Astrocyte (in vitro differentiated cells and primary cell): ENCODE measurements around the gene CGN.

DNA sequence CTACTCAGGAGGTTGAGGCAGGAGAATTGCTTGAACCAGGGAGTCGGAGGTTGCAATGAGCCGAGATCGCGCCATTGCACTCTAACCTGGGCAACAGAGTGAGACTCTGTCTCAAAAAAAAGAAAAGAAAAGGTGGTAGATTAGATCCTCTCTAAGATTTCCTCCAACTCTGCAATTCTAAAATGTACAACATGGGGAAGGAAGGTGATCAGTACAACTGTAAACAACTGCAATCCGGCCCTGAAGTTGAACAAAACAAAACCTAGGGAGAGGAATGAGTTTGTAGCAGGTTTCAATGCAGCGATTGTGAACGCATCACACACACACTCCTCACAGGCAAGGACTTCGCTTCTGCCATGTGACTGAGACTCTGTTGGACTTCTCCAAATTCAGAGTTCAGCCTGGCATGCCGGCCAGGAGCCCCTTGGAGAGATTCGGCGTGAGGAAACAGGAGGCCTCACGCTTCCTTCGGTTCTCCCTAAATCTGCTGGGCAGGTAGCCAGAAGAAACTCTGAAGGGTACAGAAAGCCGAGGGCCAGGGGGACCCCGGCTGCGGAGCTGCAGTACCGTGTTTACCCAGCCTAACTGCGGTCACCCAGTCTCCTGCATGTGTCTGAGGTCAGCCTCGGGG, 3.1 kb upstream of the ANXA9 start:
- PRO-cap: no peak
- RRBS, 2 experiments: 42% methylated on average over 2 of the region's 19 CpGs; no CpG with 5 or more reads in 1 of the 2 experiments

DNA sequence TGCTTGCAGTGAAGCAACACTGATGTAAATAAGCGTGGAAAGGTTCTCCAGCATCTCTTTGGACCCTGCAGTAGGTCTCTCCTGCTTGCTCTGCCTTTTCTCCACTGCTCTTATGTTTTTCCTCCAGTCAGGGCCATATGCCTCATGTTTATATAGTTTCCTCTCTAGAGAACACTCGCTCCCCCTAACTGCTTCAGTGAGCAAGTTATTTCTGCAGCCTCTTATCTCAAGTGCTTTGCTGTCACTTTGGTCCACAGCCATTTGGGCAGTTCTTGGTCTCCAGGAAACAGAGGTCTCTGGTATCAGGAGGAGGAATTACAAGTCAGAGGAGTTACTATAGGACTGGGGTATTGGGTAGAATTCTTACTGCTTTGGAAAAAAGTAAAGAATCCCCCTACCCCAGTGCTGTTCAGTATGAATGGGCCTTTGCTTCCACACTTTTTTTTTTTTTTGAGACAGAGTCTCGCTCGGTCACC, 5.3 kb downstream of the PRUNE1 start:
- PRO-cap: no peak
- RRBS, 2 experiments: no CpG with 5 or more reads among the region's 4 CpGs

DNA sequence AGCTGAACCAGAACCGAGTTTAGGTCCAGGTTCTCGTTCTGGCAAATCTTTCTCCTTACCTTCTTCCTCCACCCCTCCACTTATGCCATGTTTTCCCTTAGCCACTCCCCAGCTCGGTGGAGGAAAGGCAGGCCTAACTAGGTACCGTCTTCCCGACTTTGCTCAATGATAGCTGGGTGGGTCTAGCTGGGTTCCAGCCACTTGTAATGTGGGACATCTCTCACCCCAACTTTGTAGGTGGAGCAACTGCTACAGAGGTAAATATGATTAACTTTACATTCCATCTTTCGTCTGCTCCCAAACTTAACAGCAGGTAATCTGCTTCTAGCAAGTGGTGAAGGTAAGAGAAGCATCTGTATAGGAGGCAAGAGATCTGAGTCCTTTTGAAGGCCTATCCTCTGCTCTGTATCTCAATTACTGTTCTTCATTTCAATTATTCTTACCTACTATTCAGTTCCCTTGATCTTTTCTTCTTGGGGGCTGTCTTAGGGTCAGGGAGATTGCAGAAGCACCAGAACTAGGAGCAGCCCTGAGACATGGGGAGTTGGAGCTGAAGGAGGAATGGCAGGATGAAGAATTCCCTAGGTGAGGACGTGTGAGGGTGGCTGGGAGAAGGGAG, 801 bp downstream of the BNIPL start:
- PRO-cap: no peak
- RRBS, 2 experiments: no CpG with 5 or more reads among the region's 7 CpGs

- PRO-cap: no peak
- RRBS, 2 experiments: 0% methylated on average over 2 of the region's 16 CpGs; no CpG with 5 or more reads in 1 of the 2 experiments
Measured at GRCh38 chr1:151048467-151048956, 961 bp downstream of the C1orf56 start.

DNA sequence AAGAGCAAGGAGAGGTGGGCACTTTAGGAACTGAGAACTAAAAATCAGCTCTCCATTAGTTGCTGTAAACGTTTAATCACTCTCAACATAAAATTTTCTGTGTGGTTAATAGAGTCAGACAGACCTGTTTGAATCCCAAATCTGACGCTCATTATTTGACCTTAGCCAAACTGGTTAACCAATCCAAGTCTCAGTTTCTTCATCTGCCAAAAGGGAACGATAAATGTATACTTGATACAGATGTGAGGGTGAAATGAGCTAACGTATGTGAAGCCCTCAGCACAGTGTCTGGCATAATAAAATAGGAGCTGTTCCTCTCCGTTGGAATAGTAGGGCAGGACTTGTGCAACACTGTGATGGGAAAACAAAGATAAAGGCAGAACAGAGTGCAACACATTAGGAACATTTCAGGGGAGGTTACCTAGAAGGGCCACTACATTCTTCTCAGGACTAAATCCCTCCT, 1.1 kb downstream of the LYSMD1 start:
- PRO-cap: no peak
- RRBS, 2 experiments: no CpG with 5 or more reads among the region's 5 CpGs

DNA sequence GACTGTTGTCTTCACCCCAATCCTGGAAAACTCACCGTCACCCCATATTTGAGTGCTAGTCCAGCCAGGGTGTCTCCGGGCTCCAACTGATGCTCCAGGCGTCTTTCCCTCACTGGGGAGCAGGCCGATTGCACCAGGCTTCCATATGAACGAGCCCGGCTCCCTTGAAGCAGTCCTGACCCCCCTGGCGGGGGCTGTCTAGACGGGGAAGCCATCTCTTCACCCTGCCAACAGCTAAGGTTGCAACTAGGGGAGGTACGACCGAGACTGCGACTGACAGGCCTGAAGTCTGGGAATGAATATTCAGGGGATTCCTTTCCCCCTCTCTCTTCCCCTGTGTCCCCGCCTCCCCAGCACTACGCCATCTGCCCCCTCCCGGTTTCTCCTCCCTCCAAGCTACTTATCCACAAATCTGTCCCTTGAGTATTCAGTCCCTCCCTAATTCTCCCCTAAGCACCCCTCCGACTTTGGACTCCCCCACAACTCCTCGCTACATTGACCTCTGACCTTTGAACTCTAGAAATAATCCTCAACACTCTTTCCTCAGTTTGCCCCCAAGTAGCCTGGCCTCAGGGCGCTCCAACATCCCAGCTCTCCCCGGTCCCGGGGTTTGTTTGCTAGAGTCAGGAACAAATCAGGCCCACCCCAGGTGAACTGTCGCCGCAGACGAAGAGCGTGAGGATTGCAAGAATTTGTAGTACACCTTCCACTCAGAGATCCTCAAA, 496 bp downstream of the LYSMD1 start:
- PRO-cap: bidirectional peak, plus-strand start at position 430 of the sequence, minus-strand start at position 301 of the sequence
- RRBS, 2 experiments: 3 to 5% methylated on average over 5 of the region's 23 CpGs

DNA sequence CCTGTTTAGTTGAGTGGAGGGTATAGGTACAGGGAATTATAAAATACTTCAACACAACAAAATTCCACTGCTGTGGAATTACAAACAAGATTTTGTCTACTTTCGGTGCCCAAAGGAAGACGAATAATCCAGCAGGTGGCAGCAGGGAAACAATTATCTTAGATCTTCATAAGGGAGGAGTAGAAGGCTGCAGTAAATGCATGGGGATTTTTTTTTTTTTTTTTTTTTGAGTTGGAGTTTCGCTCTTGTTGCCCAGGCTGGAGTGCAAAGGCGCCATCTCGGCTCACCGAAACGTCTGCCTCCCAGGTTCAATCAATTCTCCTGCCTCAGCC, 2.0 kb upstream of the PIP5K1A start:
- PRO-cap: no peak
- RRBS, 2 experiments: no CpG with 5 or more reads among the region's 7 CpGs

DNA sequence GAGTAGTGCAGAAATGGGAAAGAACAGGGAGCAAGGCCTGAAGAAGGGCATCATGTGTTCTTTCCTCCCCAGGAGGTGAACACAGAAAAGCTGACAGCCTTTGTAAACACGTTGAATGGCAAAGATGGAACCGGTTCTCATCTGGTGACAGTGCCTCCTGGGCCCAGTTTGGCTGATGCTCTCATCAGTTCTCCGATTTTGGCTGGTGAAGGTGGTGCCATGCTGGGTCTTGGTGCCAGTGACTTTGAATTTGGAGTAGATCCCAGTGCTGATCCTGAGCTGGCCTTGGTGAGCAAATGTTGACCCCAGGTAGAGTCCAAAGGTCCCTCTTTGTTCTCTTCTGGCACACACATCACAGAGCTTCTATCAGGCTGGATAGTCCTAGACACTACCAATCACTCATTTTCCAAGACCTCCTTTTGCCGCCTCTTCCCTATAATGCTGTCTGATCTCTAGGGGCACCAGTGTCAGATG, 10.8 kb downstream of the PSMD4 start:
- PRO-cap: no peak
- RRBS, 2 experiments: no CpG with 5 or more reads among the region's 4 CpGs

- PRO-cap: no peak
Measured at GRCh38 chr1:151283704-151283935, 1.5 kb downstream of the ZNF687 start.

- PRO-cap: no peak
- RRBS, 2 experiments: 85 to 100% methylated on average over 1 of the region's 15 CpGs
Measured at GRCh38 chr1:151290575-151291109, 8.5 kb downstream of the ZNF687 start.

DNA sequence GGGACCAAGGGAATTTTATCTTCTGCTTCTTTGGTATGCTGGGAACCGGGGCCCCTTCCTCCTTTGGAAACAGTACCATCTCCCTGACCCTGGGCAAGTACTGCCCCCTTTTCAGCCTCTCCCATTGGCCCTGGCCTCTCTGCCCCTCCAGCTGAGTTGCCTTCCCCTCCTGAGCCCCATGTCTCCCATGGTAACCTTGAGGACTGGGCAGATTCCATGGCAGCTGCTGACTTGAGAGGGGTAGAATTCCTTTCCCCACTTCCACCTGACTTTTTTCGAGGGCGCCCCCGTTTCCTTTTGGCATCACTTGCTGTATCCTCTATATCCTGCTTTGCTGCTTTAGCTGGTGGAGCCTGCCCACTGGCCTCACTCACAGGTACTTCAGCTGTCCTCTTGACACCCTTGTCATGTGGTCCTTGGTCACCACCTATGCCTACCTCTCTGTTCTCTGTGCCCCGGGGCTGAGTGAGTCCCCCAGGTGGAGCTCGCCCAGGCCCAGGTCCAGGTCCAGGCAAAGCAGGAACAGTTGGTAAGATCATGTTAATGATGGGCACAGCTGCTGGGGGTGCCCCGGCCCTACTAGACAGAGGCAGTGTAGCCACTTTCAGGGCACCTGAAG, 4.6 kb downstream of the RFX5 start:
- PRO-cap: no peak
- RRBS, 2 experiments: 100% methylated on average over 3 of the region's 7 CpGs; no CpG with 5 or more reads in 1 of the 2 experiments

DNA sequence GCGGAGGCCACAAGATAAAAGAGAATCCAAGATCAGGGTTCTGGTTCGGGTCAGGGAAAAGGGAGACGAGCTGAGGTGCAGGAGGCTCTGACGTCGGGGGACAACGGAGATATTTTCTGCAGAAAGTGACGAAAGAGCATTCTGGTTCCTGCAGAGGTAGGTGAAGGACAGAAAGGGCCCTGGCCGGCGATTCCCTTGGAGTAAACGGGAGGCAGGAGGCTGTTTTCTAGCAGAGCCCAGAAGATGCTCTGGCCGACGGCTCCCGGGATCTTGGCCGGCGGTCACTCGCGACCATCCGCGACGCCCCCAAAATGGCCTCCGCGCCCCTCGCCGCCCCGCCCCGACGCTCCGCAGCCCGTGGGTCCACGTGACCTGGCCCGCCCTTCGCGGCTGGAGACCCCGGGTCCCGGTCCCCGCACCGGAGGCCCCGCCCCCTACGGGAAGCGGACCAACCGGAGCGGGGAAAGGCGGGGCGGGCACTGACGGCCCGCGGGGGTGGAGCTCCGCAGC, 287 bp upstream of the CGN start:
- PRO-cap: bidirectional peak, plus-strand start outside the sequence, minus-strand start at position 313 of the sequence
- RRBS, 2 experiments: 1% methylated on average over 6 to 13 of the region's 48 CpGs

DNA sequence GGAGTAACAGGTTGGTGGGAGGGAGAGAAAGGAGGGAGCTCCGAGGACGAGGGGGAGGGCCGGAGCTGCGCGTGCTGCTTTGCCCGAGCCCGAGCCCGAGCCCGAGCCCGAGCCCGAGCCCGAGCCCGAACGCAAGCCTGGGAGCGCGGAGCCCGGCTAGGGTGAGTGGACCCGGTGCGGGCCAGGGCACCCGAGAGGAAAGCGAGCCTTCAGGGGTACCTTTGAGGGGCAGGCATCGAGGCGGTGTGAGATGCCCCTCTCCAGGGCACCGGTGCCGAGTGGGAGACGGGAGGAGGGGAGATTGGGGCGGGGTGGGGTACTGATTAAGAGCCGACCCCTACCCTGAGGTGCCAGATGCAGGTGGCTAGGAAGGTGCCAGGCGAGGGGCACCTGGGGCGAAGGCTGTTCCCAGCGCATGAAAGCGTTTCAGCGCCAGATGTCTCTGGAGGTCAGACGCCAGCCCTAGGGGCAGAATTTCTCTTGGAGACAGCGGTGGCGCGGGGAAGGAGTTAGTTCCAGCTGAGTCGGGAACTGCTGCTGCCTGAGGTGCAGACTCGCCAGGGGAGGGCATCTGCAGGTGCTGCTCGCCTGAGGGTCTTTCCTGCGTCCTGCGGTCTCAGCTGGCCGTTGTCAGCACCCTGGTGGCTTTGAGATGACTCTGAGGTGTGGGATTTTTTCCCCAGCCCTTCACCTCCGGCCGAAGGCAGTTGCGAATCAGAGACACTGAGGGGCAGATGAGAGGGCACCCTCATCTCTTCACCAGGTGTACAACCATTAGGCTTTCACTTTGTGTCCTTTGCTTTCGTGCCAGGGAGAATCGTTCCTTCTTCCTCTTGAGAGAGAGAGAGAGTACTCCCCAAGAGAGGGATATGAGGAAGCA, at the start of gene CGN:
Gene CGN, plus strand, starts transcription at position 33 of the 880 bp plus-strand sequence.
- PRO-cap: bidirectional peak, plus-strand start at position 25 of the sequence, minus-strand start outside the sequence
- RRBS, 2 experiments: 4% methylated on average over 10 of the region's 48 CpGs; no CpG with 5 or more reads in 1 of the 2 experiments

GRCh38 chr1:151526627-151527207, 13.4 kb upstream of the TUFT1 start:
- PRO-cap: no peak
- RRBS, 2 experiments: no CpG with 5 or more reads among the region's 6 CpGs

DNA sequence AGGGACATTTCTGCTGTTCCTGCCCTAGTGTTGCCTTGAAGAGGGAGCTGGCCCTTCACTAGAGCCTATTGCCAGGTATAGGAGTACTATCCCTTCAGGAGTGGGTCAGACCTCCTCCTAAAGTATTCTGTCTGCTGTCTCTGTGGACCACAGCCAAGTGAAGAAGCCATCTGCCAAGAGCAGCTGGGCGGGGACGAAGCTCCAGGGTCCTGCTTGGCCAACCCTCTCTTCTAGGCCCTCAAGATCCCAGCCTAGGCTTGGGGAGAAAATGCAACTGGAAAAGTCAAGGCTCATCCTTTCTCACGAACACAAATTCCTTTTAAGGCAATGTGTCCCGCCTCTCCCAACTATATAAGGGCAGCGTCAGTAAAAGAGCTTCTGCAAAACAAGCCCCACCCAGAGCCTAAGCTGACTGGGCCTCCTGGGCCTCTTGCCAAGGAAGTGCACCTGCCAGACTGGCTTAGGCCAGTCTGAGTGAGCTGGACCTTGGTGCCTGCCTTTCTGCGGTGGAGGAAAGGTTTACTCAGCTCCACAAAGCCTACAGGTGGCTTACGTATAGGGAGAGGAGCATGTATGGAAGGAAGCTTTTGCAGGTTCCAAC, 631 bp upstream of the TUFT1 start:
- PRO-cap: no peak
- RRBS, 2 experiments: no CpG with 5 or more reads among the region's 7 CpGs

DNA sequence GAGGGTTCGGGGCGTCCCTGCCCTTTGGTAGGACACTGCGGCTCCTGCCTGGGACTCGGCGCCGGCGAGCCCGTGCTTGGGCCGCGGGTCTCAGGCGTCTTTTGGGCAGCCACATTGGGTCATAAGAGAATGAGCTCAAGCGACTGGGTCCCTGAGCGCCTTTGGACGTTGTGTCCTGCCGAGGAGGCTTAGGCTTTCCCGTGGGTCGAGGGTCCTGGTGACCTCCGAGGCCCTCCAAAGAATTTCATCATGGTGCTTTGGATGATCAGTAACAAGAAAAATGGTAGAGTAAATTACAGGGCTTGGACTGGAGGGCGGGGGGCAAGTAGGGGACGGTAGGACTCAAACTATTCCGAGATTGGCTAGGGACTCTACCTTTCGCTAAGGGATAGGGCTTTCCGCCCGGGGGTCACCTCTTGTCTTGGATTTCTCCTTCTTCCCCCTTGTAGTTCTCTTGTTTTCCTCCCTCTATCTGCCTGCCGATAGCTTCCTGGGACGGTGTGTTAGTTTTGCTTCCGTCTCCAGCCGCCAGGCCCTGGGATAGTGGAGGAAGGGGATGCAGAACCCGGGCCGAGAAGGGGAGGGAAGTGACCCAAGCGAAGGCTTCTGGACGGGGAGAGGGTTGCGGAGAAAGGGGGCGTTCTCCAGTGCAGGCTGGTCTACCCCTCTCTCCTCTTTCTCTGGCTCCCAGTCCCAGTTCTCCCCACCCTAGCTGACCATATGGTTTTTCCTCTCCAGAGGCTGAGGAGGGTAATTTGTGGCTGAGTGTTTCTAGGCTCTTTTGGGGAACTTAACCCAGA, 718 bp downstream of the TUFT1 start:
- PRO-cap: bidirectional peak, plus-strand start at position 43 of the sequence, minus-strand start outside the sequence
- RRBS, 2 experiments: 2 to 3% methylated on average over 6 of the region's 34 CpGs

DNA sequence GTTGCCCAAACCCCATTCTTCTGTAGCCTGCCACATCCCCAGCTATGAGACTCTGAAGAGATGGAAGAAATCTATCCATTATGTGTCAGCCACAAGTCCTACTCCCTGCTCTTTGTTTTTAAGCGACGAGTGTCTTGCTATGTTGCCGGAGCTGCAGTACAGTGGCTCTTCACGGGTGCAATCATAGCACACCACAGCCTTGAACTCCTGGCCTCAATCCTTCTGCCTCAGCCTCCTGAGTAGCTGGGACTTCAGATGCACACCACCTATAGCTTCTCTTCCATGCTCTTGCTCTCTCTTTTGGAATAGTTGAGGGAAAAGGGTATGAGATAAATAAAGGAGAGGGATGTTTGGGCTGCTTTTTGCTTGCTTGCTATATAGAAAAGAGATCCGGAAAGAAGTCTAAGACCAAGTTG, 1.6 kb downstream of the TUFT1 start:
- PRO-cap: no peak
- RRBS, 2 experiments: no CpG with 5 or more reads among the region's 5 CpGs

GRCh38 chr1:151606361-151606882, 5.4 kb upstream of the SNX27 start:
- PRO-cap: no peak

GRCh38 chr1:151767966-151768887, 4.9 kb upstream of the MRPL9 start:
- PRO-cap: no peak
- RRBS, 2 experiments: no CpG with 5 or more reads among the region's 12 CpGs

GRCh38 chr1:151790613-151791688, 651 bp upstream of the TDRKH start:
- PRO-cap: bidirectional peak, plus-strand start at chr1:151790771, minus-strand start at chr1:151790490; unidirectional peak, plus-strand start at chr1:151790945
- RRBS, 2 experiments: 4% methylated on average over 2 of the region's 69 CpGs; no CpG with 5 or more reads in 1 of the 2 experiments